Rectum (tissue), 1 donor: ENCODE measurements around the genes TMEM59L and MEF2B.

- PRO-cap: no peak
Measured at GRCh38 chr19:18482599-18483424, 39.1 kb downstream of the ELL start.

GRCh38 chr19:18501572-18502206 lies 20.2 kb downstream of the ELL start:
- PRO-cap: unidirectional peak, plus-strand start at chr19:18501993

- PRO-cap: no peak
Measured at GRCh38 chr19:18612463-18613340, at the start of gene TMEM59L. Gene TMEM59L, plus strand, starts transcription at chr19:18612870.

DNA sequence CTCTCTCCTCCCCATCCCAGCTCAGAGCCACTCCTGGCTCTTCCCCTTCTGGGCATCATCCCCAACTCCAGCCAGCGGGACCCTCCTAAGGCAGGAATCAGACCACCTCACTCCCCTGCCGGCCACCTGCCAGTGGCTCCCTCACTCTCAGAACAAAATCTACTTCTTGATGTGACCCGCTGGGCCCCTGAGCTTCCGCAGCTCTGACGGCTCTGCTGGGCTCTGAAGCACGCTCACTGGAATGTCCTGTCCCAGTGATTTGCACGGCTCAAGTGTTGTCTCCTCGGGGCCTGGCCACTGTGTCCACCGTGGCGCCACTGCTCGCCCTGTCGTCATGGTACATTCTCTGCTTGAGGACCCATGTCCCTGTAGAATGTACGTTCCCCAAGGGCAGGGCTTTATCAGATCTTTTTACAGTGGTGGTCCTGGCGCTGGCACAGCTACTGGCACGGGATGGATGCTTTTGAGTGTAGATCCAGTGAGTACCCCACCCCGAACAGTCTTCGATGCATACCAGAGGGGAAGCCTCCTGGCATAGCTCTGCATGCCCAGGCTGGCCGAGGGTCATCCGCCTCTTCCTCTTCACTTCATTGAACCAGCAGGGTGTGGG lies 12.1 kb downstream of the KLHL26 start:
- PRO-cap: no peak

DNA sequence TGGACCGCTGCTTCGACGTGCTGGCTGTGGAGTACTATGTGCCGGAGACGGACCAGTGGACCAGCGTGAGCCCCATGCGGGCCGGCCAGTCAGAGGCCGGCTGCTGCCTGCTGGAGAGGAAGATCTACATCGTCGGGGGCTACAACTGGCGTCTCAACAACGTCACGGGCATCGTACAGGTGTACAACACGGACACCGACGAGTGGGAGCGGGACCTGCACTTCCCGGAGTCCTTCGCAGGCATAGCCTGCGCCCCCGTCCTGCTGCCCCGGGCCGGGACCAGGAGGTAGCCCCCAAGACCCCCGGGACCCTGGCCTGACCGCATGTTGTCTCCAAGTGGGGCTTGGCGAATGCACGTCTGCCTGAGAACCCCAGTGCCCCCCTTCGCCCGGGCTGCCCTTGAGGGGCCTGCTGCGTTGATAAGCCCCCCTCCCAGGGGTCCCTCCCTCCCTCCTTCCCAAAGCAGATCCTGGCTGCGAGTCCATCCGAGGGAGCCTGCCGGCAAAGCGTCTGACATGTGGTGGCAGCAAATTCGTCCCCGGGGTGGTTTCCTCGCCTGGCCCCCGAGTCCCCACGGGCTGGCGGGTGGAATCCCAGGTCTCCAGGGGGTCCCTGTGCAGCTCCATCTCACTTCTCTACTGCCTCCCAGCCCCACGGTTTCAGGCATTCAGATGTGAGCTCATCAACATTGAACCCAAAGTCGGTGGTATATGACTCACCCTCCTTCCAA lies 14.4 kb upstream of the CRTC1 start:
- PRO-cap: no peak

- PRO-cap: unidirectional peak, minus-strand start at chr19:18743530
Measured at GRCh38 chr19:18743213-18743612, 47.9 kb downstream of the COMP start.

- PRO-cap: unidirectional peak, minus-strand start at chr19:18762251
Measured at GRCh38 chr19:18761479-18762384, 29.4 kb downstream of the COMP start.

DNA sequence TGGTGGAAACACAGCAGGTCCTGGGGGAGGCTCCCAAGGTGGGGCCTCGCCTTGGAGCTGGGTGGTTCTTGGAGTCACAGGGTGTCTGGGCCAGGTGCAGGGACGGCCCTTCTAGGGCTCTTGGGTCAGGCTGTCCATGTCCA lies 21.6 kb downstream of the COMP start:
- PRO-cap: bidirectional peak, plus-strand start at position 79 of the sequence, minus-strand start outside the sequence

DNA sequence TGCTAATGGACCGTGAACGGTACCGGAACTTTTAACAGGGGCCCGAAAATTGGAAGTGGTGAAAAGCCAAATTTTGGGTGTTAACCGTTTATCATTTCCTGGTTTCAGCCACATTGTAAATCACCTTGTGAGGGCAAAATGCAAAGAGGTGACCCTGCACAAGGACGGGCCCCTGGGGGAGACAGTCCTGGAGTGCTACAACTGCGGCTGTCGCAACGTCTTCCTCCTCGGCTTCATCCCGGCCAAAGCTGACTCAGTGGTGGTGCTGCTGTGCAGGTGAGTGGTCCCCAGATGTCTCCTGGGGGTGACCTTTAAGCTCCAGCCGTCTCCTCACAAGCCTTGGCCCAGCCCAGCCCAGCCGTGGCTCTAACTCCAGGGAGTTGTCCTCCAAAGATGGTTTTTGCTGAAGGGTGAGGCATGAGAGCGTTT lies 18.2 kb downstream of the UPF1 start:
- PRO-cap: no peak

DNA sequence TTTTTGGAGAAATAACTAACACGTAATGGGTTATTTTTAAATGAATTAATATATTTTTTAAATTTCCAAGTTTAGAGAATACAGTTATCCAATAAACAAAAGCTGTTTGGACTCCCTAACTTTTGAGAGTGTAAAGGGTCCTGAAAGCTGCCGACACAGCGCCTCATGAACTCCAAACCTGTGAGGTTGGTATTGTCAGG lies 26.9 kb downstream of the UPF1 start:
- PRO-cap: no peak

DNA sequence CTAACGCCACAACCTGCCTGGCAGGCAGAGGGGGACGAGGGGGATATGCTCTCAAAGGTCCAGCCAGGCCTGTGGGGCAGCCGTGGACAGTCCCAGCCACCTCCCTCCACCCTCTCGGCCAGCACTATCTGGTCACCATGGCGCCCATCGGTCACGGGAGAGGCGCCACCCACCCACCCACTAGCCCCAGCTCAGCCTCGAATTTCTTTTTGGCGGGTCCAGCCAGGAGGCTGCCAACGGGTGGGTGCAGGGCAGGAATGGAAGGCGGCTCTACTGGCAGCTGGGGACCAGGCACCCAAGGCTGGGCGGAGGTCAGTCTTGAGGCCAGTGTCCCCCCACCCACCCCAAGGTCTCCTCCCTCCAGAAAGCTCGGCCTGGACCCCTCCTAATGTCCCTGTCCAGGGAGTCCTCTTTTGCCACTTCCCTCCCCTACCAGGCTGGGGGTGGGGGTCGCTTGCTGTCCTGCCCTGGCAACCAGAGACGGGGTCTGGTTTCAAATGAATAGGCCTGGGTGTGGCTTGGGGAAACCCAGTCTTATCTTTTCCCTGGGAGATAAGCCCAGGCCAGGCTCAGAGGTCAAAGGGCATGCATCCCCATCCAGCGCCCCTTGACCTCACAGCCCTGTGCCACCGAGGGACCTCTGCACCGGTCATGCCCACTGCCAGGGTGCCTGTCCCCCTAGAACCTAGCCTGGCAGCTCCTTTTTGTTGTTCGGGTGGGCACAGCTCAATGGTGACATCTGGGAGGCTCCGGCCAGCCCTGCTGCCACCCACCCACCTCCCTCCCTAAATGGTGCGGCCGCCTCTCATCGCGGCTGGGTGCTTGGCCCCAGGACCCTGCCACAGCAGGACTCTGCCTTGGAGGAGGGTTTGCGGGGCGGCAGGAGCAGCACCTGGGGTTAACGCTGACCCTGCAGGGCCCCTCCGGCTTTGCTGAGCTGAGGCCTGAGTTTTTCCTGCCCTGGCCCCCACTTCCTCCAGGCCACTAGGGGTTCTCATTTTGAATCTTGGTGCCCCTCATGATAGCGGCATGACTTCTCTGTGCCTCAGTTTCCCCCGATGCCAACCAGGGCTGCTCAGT lies 2.6 kb upstream of the CERS1 start:
- PRO-cap: no peak

DNA sequence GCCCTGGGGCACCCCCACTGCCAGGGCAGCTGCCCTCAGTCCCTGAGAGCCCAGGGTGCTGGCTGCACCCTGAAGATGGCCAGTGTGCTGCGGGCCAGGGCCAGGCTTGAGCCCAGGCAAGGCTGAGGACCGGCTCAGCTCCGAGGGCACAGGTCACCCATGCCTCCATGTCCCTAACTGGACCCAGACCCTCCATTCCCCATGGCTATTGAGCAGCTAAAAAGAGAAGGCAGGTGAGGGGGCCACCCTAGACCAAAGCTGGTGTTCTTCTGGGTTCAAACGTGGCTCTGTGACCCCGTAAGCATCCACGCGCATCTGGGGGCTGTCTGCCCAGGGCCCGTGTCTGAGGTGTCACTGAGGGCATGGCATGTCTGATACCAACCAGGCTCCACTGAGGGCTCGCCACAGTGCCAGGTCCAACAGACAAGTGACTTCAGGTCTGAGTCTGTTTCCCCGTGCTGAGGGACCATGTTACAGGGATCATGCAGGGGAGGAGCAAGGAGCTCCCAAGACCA lies 11.6 kb downstream of the COPE start:
- PRO-cap: no peak

- PRO-cap: no peak
Measured at GRCh38 chr19:19057381-19058261, 6.2 kb upstream of the SLC25A42 start.

- PRO-cap: no peak
Measured at GRCh38 chr19:19060047-19060437, 3.8 kb upstream of the SLC25A42 start.

DNA sequence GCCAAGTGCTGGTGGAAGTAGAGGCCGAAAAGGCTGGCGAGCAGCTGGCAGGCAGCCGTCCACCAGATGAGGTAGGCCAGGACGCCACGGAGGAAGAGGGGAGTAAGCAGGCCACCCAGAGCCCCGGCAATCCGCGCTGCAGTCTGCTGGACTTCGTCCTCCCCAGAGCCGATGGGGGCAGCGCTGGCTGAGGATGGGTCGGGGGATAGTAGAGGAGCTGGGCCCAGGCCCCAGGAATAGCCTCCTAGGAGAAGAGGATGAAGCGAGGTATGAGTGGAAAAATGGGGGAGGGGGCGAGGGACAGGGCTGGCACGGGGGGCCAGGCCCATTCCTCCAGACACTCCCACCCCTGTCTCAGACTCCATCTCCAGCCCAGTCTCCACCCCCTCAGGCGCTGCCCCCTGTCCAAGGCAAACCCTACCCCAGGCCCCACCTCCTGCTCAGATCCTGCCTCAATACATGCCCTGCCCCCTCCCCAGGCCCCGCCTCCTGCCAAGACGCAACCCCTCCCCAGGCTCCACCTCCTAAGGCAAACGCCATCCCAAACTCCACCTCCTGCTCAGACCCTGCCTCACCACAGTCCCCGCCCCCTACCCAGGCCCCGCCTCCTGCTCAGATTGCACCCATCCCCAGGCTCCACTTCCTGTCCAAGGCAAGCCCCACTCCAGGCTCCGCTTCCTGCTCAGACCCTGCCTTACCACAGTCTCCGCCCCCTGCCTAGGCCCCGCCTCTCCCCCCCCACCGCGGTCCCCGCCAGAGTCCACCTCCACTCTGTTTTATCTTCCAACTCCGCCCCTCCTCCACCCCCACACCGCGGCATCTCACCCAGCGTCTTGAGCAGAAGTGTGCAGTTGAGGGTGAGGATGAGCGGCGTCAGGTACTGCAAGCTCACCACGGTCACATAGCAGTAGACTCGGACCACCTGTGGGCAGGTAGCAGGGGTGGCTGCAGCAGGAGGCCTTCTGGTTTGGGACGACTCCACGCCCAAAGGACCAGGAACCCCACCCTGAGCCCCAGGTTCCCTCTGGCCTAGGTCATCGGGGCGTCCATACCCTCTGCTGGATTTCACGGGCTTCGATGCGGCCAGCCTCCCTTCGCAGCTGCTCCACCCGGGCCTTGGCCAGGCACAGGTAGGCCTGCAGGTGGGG lies 18.0 kb downstream of the TMEM161A start:
- PRO-cap: unidirectional peak, plus-strand start at position 850 of the sequence

DNA sequence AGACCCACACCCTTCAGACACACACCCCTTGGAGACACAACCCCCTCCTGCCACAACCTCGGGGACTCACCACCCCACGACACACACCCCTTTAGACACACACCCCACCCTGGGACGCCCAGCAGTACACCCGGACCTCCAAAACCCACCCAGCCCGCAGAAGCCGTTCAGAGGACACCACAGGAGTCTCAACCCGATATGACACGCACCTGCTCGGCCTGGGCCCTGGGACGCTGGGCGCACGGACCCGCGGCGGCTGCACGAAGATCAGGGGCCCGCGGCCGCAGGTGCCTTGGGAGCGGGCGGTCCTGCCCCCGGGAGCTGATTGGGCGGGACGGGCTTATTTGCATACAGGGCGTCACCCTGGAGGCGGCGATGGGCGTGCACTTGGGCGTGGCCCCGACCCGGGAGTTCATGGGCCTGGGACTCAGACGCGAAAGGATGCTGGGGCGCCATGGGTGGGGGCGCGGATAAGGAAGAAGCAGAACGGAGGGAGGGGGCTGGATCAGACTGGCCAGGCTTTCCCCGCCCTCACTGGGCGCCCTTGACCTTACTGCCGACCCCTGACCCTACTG lies at the start of gene MEF2B:
TSS of gene MEF2B (minus strand) at position 268 of the 575 bp plus-strand sequence.
- PRO-cap: bidirectional peak, plus-strand start at position 415 of the sequence, minus-strand start at position 262 of the sequence

DNA sequence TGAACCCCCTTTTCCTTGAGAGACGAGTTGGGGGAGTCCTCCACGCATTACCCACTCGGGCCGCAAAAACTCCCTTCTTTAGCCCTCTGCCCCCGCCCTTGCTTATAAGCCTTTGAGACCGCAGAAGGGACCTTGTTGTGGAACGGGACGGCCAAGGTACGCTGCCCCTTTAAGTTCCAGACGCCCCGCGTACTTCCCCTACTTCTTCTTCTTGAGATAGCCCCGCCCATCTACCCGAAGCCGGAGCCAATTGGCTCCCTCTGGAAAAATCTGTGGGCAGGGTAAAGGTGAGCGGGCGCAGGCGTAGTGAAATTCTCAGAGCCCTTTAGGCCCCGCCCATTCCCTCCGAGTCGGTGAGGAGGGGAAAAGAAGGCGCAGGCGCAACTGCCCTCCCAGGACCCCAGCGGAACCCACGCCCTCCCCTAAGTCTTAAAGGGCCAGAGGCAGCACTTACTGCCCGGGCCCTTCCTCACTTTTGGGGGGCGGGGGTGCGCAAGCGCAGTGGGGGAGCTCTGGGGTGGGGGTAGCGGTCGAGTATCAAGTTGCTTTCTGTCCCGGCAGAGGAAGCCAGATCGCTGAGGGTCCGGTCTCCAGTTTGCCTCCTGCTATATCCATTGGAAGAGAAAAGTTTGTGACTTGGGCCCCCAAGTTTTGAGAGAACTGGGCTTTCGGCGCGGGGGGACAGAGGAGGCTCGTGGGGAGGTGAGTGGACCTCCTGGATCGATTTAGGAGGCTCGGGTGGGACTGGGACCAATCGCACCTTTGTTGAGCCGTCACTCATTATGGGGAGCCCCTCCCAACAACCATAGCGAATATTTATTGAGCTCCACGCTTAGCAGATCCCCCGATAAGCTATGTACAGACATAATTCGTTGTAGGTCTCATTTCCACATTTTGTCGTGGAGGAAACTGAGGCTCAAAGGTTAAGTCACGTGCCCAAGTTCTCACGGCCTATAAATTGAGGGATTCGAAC lies 627 bp downstream of the RFXANK start:
- PRO-cap: bidirectional peak, plus-strand start at position 570 of the sequence, minus-strand start at position 182 of the sequence

- PRO-cap: no peak
Measured at GRCh38 chr19:19202393-19202795, 820 bp downstream of the NR2C2AP start.

GRCh38 chr19:19404720-19405177 lies 726 bp upstream of the GATAD2A start:
- PRO-cap: no peak

- PRO-cap: no peak
Measured at GRCh38 chr19:19426839-19427364, 21.4 kb downstream of the GATAD2A start.